Mesangial cell (primary cell): ENCODE measurements around a stretch of chr11.

DNA sequence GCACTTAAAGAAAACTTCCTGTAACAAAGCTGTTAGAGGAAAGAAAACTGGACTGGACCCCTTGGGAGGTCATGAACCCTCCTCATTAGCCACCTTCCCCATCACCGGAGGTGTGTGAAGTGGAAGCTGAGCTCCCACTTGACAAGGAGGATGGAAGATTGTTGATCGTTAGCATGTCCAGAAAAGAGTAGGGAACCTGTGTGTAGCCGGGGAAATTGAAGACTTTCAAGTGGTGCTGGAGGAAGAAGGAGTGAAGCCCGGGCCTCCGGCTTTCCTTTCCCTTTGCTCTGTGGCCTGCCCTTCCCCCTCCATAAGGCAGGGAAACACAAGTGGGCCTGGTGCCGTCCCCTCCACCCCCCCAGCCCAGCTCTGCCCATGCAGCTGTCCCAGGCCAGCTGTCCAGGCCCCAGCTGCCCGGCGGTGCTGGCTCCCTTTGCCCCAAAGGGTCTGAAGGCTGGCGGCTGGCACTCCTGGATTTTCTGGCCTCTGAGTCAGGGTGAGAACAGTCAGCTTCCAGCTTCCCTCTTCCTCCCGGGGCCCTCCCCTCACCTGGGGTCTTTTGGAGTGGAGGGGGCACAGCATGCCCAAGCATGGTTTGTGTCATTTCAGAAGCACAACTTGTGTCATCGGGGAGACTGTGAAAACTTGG lies 27.7 kb downstream of the CD82 start:
- RAMPAGE, long total RNA, result no peak

DNA sequence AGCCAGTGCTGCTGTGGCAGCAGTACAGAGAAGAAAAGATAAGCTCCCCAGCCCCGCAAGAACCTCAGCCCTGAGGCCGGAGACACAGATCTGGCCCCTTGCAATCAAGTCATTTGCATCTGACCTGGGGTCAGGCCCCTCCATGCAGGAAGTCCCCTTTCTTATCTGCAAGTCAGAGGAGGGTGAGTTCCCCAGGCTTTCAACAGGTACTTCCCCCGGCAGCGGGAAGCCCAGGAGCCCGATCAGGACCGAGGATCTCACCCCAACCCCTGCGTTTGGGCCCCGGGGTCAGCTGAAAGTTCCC lies 502 bp upstream of the TSPAN18 start:
- RAMPAGE, long total RNA, result no peak

- RAMPAGE, long total RNA, result no peak
Observed at GRCh38 chr11:44893098-44893738, 57.5 kb downstream of the TP53I11 start.

GRCh38 chr11:44930459-44931248 lies 20.0 kb downstream of the TP53I11 start:
- RAMPAGE, long total RNA, result no peak

DNA sequence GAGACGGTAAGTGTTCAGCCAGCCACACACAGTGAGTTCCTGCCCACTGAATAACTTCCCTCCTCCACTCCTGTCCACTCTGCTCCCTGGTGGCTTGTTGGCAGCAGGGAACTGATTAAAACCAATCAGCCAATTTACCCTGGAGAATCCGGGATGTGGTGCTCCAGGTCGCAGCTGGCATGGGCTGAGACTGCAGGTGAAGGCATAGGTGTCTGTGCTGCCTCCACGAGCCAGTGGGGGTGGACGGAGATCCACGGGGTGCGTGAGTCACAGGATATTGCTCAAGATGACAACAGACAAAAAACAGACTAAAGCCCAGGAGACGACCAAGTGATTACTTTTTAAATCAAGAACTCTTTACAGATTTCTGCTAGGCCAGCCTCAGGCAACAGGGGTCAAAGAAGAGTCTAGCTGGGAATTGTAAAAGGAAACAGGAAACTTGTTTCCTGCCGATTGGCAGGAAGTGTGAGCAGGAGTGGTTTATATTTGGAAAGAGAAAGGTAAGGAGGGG lies 95.2 kb upstream of the TP53I11 start:
- RAMPAGE, long total RNA, result no peak

DNA sequence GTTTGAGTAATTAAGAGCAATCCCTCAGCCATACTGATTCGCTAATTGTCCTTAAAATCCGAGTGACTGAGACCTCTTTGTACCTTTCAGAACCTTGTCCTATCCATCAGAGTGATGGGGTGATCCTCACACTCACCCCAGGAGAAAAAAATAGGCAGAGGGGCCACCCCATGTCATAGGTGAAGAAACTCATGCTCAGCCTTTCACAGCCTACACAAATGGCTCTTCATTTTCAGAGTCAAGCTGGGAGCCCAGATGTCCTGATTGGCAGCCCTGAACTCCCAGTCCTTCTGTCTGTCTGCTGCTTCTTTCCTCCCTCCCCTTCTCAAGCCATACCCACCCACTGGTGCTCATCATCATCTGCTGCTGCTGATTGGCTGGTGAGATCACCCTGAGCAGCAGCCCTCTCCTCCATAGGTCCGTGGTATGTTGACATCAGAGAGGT lies 46.2 kb upstream of the PRDM11 start:
- RAMPAGE, long total RNA, result no peak

DNA sequence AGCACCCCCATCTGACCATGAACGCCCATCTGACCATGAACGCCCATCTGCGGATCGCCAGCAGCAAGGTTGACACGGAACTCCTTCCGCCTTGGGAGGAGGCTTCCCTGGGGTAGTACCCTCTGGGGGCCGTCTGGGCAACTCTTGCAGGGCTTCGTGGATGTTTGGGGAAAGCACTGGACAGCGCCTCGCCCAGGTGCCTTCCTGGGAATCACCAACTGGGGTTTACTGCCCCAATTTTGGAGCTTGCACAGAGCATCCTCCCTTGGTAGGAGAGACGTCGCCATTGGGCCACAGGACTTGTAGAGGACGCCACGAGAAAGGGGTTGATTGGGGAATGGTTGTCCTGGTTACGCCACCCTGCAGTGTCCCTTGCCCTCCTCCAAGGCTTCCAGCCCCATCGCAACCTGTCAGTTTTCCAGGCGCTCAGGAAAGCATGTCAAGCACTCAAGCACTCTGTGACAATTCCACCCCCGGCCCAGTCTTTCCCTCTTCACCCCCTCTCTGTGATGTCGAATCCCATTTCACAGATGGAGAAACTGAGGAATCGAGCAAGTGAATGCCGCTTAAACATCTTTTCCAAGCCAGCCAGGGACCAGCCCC lies 944 bp upstream of the PRDM11 start:
- RAMPAGE, long total RNA, result no peak

DNA sequence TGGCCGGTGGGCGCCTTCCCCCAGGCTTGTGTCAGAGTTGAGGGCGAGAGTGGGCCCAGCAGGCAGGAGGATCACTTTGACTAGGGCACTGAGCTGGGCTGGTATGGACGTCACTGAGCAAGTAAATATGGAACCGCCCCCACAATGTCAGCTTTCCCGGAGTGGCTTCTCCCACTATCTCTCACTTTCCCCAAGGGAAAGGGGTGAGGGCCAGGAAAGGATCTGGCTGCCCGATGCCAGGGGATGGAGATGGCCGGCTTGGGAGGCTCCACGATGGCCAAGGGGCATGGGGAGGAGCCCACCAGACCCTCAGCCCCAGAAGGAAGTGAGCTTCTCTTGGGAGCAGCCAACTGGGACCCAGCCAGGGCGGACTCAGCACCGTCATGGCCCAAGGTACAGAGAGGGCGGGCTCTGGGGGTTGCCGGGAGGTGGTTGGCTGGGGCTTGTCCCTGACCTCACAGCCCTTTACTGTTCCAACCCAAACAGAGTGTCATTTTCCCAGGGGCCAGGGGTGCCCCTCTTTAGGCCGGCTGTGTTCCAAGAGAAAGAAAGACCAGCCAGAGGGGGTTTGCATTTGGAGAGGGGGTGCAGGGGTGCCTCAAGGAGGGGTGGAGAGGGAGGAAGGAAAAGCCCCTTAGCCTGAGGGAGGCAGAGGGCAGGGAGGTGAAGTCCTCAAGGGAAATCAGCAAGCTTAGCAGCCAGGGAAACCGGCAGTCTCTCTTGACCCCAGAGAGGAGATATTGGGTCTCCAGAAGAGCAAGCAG lies 8.8 kb downstream of the PRDM11 start:
- RAMPAGE, long total RNA, result no peak

- RAMPAGE, long total RNA, result no peak
Observed at GRCh38 chr11:45157979-45158684, 11.7 kb downstream of the PRDM11 start.

DNA sequence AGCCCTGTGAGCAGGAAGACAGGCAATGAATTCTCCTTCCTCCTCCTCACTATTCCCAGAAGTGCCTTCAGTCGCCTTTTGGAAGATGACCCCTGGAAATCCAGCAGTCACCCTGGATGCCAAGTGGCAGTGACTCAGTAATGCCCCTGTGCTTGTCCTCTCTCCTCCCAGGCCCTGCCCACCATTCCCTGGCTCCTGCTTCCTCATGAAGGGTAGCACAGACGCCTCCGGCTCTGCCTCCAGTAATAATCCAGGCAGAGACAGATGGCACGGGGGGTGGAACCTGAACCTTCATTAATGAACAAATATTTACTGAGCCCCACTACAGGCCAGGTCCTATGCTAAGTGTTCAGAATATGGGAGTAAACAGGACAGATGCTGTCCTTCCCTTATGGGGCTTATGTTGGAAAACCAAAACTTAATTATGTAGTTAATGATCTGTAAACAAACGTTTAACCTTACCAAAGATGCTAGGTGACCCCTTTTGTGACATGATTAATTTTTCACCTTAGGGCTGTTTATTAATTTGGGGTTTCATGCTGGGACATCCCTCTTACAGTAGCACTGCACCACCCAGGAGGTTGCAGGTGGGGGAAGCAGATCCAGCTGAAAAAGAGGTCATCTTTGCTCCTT lies 23.1 kb downstream of the SYT13 start:
- RAMPAGE, long total RNA, result no peak

- RAMPAGE, long total RNA, result no peak
Observed at GRCh38 chr11:45333074-45333398, 46.9 kb upstream of the SYT13 start.

GRCh38 chr11:45434283-45434609 lies 148.1 kb upstream of the SYT13 start:
- RAMPAGE, long total RNA, result no peak

GRCh38 chr11:45664439-45664961 lies 922 bp downstream of the CHST1 start:
- RAMPAGE, long total RNA, result no peak

DNA sequence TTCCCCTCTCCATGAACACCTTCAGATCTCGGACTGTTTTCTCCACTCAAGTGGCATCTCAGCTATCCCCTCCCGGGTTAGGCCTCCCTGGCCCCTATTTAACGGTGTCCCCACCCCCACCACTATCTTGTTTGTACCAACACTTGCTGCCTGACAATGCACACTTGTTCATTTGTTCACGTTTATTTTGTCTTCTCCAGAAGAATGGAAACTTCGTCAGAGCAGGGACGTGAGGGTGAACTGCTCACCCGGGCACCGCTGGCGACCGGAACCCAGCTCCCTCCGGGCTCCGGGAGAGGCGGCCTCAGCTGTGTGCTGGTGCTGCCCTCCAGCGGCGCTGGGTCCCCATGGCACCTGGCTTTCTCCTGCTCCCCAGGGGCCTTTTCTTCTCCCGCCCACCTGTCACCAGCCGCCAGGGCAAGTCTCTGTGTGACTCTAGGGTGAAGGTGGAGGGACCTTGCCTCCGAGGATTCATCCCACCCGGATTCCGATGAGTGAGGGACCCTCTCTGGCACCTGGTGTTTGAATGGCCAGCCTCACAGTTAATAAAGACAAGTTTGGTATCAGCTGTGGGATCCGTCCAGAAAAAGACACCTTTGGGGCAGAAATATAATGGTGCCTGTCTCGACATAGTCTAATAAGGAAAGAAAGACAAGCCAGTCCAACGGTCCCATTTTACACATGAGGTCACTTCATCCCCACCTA lies 33.0 kb upstream of the SLC35C1 start:
- RAMPAGE, long total RNA, result no peak

GRCh38 chr11:45798743-45799038 lies 6.3 kb upstream of the SLC35C1 start:
- RAMPAGE, long total RNA, result no peak

DNA sequence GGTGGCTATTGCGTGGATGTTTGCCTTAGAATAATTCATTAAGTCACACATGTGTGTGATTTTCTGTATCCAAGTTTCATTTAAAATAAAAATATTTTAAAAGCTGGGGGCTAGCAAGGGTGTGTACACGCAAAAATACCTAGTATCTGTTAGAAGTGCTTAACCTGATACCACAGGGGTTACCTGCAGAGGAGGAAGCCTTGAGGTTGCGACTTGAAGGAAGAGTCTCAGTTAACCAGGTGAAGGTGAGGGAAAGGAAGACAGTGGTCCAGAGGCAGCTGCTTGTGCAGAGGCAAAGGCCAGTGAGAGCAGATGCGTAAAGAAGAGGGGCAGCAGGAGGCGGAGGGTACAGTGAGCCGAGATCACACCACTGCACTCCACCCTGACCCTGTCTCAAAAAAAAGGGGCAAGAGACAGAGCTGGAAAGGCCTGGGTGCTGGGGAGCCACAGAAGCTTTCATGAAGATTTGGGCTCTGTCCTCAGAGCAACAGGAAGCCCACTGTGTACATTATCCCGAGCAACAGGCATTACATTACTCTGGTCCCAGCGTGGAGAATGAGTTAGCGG lies 18.2 kb downstream of the CRY2 start:
- RAMPAGE, long total RNA, result no peak

DNA sequence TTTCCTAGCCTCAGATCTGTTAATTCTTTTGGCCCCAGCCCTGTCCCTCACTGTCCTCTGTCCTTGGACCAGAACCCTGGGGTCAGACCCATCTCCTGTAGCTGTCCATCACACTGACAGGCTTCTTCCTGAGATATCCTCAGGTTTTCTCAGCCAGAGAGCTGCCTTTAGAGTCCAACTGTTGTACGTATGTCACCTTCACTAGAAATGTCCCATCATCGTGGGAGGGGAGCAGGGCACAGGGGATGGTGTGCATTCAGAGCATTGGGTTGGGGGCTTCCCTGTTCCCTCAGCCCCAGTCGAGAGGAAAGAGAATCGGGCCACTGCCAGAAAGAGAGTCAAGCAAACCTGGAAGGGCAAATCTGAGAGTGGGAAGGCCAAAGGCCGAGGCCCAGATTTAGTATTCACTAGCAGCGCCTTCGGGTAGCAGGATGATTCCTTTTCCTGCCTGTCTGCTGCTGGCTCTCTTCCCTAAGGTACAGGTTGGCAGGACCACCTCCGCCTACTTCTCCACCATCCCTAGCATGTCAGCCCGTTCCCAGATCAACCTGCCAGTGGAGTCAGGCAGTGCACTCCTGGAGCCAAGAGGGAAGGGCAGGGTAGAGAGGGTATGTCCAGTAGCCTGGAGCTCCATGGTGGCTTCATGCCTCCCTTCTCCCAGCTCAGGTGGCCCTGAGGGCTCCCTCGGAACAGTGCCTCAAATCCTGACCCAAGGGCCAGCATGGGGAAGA lies 2.9 kb upstream of the MAPK8IP1 start:
- RAMPAGE, long total RNA, result no peak

DNA sequence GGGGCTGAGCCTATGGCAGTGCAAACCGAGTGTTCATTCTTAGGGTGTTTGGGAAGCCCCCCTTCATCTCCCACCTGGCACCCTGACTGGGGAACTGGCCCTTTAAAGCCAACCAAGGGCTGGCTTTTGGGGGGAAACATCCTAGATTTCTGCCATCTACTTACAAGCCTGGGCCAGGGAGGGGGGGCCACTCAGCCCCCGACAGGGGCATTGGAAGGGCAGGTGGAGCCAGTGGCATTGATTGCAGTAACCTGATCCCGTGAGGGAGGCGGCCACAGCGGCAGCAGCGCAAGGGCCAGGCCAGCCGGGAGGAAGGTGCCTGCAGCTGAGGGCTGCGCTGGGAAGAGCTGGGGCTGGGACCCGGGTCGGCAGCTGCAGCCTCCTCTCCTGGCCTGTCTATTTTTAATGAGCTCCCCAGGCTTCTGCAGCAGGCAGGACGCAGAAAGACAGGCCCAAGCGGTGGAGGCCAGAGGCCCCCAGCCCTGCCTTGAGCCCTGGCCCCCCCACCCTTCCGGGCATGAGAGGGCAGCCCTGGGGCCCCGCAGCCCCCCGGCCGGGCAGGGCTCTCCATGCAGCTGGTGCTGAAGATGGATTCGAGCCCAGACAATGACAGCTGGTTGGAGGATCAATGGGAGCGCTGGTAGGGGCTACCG lies 10.6 kb downstream of the FREY1 start:
- RAMPAGE, long total RNA, result no peak

DNA sequence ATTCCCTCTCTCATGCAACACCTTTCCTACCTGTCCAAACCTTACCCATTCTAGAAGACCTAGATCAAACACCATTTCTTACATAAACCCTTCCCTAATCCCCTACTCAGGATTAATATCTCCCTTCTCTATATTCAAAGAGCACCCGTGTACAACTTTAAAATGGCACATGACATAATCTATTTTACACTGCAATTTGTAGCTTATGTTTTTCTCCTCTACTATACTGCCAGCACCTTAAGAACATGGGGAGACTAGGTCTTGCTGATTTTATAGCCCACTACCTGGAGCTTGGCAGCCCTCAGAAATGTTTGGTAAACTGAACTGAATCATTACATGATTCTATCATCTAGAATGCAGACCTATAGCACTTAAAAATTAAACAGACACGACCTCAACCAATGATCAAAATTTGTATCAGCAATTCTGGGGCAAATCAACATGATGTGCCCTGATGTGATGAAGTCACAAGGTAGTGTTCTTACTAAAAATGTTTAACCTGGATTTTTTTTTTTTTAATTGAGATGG lies 94.1 kb downstream of the LARGE2 start:
- RAMPAGE, long total RNA, result no peak

DNA sequence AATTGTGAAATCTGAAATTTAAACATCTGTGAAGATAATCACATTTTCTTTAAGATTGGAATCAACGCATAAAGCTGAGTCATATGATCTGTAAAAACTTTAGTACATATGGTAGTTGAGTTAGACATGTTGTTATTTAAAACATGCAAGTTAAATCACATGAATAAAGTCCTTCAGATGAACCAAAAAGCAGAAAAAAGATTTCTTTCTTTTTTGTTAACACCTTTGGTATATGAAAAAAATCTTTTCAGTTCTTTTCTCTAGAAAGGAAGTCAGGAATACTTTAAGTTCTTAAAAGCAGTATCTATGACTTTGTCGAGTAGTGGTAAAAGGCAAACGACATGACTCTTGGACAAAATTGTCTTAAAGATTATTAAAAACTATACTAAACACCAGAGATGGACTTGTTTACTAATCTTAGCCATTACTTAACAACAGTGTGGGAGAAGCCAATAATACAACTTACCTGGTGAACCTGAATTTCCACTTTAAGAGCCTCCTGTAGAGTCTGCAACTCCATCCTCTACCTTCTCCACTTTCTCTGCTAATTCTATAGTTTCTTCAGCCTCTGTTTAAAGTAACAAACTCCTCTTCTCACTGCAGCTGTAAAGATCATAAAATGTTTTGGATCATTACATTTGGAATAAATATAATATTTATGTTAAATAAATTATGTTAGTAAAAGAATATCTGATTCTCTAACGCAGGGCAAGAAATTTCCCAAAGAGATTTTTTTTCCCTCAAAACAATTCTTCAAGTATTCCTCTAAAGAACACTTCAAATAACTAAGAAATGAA lies 37.4 kb downstream of the PHF21A start:
- RAMPAGE, long total RNA, result no peak